ENCODE measurements around the genes CCDC182, EPX and MPO.

DNA sequence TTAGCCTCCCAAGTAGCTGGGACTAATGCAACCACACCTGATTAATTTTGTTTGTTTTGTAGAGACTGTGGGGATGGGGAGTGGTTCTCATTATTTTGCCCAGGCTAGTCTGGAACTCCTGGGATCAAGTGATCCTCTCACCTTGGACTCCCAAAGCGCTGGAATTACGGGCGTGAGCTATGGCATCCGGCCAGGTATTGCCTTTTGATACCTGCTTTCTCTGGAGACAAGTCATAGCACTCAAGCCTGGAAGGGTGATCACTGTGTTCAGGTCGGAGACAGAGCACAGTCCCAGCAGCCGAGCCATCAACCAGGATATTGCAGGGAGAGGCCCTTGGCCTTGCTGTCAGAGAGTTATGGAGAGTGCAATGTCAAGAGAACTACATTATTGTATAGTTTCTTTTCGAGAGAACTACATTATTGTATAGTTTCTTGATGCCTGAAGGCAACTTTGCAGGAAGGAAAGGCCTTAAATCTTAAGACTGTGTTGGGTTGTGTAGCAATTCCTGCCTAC lies 55.5 kb downstream of the MSI2 start:
- PRO-cap: no peak

GRCh38 chr17:57408263-57408936 lies 152.1 kb downstream of the MSI2 start:
- PRO-cap: no peak

DNA sequence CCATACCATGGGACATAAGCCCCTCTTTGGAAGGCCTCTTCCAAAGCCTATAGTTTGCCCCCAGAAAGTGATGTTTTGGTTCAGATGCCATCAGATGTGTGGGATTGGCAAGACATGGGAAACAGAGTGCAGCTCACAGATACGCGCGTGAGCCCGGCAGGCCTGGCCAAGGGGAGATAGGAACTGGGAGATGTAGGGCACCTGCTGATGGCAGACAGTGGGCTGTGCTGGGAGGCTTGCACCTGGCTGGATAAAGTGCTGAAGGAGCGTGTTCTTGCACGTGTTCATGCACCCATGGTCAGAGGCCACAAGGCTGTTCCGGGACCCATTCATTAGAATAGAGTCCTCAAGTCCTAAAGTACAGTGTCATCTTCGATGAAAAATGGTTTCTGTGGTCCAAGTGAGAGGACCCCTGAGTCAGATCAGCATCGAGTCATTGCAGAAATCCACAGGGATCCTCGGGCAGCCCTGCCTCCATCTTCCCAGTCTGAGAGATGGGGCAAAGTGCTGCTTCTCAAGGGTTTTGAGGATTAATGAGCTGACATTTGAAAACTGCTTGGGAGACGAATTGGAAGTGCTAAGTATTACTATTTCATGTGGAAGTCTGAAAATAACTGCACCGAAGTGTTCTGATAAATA lies 236.4 kb downstream of the CCDC182 start:
- PRO-cap: no peak

GRCh38 chr17:57523817-57524581 lies 221.1 kb downstream of the CCDC182 start:
- PRO-cap: no peak

- PRO-cap: no peak
These were observed 183.6 kb downstream of the CCDC182 start for GRCh38 chr17:57561562-57561774.

- PRO-cap: no peak
These were observed 166.0 kb downstream of the CCDC182 start for GRCh38 chr17:57579161-57579413.

- PRO-cap: no peak
These were observed 141.1 kb downstream of the CCDC182 start for GRCh38 chr17:57603967-57604430.

DNA sequence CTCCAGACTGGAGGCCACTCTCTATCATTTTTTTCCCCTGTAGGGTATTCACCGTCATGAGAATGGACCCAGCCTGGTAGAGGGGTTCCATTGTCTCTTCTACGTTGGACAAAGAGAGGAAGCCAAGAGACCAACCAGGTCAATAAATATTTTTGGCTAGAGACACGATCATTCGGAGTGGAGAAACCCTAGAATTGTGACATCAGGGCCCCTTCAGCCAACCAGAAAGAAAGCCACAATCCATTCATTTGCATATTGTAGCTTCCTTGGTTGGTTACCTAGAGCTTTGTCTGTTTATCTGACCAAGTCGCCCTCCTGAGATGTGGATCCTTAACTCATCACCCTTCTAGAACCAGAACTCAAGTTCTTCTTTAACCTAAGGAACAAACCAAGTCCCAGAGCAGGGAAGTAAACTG lies at the start of gene CCDC182:
TSS of gene CCDC182 (minus strand) at position 118 of the 416 bp plus-strand sequence.
- PRO-cap: no peak

- PRO-cap: no peak
These were observed 5.6 kb upstream of the MRPS23 start for GRCh38 chr17:57855382-57855920.

DNA sequence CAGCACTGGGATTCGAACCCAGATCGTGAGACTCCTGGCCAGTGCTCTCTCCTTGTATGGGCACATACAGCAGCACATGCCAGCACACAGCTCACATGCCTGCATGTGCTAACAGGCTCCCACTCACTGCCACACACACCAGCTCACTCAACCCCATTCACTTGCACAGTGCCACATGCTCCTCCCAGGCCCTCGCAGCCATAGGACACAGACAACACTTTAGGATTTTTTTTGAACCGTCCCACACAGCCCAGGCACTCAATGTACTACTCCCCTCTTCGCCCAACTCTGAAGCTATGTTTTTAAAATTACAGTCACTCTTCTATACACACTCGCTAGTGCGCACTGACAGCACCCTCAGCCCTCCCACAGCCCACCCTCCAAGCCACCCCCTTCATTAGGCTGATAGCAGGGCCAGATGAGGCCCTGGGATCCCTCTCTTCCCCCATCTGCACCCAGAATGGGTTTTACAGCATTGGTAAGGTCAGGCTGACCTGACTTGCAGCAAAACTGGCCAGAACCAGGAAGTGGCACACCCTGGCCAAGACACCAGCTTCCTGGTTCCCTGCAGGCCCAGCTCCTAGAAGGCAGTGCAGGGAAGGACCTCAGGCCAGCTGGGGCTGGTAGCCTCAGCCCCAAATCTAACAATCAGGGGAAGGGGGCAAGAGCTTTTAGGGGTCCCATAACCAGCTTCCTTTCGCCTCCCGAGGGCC lies 49.8 kb upstream of the MRPS23 start:
- PRO-cap: no peak

GRCh38 chr17:57914340-57915154 lies 40.7 kb downstream of the CUEDC1 start:
- PRO-cap: no peak

- PRO-cap: no peak
These were observed 27.9 kb downstream of the CUEDC1 start for GRCh38 chr17:57927247-57927808.

DNA sequence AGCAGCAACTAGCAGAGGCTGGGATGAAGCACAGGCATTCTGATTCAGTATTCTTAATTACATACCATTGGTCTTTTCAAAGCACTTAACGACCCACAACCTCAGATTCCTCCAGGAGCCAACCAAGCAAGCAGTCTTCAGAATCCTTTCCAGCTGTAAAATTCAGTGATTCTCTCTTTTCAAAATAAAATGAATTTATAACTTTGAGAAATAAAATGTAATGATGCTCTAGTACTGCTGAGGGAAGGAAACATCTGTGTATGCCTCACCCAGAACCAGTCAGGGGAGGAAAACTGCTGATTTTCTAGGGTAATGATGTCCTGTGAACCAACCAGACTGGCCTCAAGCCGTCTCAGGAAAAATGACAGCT lies 9.1 kb downstream of the CUEDC1 start:
- PRO-cap: no peak

- PRO-cap: no peak
These were observed 8.3 kb downstream of the CUEDC1 start for GRCh38 chr17:57946477-57947717.

DNA sequence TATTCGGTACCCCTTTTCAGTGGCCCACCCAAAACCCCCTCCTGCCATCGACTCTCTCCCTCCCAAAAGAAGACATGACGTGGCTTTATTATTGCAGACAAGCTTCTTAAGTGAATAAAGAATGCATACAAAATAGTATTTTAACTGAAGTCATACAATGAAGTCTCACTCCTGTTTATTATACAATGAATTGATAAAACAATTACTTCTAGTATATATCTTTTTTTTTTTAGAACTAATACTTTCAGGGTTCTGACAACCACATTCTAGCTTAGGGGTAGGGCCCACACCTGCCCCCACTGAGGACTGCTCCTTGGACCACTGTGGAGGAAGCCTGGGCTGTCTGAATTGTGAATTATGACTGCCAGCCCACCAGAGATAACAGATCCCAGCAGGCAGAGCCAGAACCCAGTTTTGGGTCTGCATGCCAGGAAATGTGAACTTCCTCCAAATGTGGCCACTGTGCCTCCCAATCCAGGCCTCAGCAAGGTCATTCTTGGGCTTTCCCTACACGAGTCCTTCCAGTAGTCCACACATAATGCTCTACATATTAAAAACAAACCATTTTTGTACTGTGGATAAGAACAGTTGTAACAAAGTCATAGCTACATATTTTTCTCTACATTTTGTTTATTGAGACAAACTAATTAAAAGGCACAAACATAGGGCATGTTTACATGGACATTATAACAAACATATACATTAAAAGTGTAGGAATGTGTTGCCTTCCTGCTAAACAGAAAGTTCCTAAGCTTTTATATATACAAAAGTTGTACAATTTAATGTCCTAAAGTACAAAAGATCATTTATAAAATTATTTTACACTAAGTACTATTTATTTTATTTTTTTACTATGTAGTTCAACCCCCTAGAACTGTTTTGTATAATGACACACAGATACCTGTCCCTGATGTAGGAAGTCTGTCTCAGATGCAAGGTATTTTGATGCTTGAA lies 15.8 kb downstream of the VEZF1 start:
- PRO-cap: no peak

DNA sequence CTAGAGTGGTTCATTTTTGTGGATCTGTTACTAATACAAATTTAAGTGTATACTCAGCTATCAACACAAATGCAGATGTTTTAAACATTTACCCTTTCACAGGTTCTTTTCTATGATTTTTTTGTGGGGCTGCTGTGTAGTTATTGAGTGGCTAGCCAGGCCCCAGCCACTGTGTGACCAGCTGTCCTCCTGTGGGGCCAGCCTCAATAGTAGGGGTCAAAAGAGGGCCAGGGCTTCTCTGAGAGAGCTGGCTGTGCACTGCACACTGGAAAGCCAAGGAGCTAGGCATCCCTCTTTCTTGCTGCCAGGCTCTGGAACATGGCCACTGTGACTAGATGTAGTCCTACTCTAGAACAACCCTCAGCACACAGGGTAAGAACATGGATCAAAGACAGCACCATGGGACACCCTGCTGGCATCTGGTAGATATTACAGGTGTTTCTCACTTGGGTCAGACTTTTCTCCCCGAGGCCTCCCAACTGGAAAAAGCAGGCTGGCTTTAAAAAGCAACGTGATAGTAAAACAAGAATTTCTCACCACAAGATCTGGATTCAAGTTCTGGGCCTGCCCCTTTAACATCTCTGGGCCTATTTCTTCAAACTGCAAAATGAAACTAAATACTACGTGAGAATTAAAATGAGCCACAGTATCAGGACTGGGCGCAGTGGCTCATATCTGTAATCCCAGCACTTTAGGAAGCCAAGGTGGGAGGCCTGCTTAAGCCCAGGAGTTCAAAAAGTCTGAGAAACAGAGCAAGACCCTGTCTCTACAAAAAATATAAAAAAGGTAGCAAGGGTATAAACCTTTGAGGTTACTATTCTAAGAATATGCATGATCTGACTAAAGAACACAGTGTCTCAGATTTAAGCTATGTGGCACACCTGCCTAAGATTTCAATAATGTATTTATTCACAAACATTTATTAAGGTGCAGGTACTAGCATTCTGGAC lies 7.4 kb upstream of the VEZF1 start:
- PRO-cap: no peak

GRCh38 chr17:58006032-58006861 lies 799 bp downstream of the SRSF1 start:
- PRO-cap: bidirectional peak, plus-strand start at chr17:58006720, minus-strand start at chr17:58006546

GRCh38 chr17:58192530-58192784 lies at the start of gene EPX:
TSS of gene EPX (plus strand) at chr17:58192726.
- PRO-cap: no peak

- PRO-cap: no peak
These were observed at the start of gene MPO for GRCh38 chr17:58280594-58281177. TSS of gene MPO (minus strand) at chr17:58280935.

DNA sequence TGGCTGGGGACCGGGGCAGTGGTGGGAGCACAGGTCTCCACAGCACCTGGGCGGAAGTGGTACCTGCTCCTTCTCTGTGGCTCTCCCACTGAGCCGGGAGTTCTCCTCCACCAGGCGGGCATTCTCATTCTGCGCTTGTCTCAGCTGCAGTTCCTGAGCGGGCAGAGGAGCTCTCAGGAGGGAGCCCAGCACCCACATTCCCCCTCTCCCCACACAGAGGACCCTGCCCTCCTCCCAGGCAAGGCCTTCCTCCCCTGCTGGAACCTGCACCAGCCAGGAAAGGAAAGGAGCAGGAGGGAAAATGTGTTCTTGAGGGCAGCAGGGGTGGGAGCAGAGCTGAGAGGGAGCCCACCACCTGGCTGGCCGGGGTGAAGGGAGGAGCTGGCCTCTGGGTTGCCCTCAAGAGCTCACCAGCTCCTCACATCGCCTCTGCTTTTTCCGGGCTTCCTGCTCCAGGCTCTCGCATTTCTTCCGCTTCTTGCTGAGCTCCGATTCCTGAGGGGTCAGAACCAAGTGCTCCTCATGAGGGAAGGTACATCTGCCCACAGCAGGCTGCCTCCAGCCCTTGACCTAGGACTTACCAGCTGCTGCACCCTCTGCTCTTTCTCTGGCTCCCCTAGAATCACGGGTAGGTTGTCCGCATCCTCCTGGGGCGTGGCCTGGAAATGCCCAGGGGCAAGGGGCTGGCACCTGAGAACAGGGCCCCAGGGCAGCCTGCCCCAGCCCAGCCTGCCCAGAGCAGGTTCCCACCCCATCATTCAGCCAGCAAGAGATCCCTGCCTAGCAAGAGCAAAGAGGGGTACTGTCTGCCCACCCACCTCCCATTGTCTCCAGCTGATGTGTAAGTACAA lies 5.5 kb downstream of the TSPOAP1 start:
- PRO-cap: no peak

Data from osteocyte (in vitro differentiated cells).